Pulmonary lymph node (tissue), 1 donor: ENCODE results near the genes ZBTB49, STX18 and MSX1.

GRCh38 chr4:3407820-3408596 lies 33.8 kb upstream of the HGFAC start:
- PRO-cap: no peak

DNA sequence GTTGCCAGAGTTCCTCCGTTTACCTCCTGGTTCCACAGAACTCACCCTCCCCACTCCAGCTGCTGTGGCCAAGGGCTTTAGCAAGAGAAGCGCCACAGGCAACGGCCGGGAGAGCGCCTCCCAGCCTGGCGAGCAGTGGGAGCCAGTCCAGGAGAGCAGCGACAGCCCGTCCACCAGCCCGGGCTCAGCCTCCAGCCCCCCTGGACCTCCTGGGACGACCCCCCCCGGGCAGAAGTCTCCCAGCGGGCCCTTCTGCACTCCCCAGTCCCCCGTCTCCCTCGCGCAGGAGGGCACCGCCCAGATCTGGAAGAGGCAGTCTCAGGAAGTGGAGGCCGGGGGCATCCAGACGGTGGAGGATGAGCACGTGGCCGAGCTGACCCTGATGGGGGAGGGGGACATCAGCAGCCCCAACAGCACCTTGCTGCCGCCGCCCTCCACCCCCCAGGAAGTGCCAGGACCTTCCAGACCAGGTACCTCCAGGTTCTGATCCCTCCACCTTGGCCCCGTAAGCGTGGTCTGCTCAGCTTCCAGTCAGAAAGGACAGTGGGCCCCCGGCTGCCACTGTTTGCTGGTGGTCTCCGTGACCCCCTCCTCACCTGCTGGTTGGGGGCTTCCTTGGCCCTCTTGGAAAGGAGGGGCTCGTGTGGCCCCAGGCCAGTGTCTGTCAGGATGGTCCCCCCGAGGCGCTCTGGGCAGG lies 11.1 kb upstream of the HGFAC start:
- PRO-cap: no peak

- PRO-cap: no peak
Observed at GRCh38 chr4:3501205-3501737, 31.0 kb downstream of the LRPAP1 start.

GRCh38 chr4:3514096-3514575 lies 18.1 kb downstream of the LRPAP1 start:
- PRO-cap: no peak

DNA sequence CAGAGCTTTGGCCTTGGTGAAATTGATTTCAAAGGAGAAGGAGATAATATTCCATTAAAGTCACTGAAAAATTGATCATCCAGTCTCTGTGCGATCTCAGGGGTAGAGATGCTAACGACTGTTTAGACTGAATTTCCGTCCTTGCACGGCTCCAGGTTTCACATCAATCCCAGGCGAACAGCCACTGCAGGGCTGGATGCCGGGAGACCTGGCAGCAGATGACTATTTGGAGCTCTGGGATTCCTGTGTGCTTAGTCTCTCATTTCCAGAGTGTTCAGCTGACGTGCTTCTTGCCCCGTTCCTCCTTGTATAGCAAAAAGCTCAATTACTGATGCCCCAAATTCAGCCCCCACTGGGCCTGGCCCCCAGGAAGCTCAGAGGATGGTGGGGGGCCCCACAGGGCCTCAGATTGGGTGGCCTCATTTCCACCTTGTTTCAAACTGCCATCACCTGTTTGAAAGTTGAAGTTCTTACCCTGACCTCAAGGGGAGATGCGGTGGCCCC lies 36.6 kb upstream of the ADRA2C start:
- PRO-cap: no peak

- PRO-cap: no peak
Observed at GRCh38 chr4:3744029-3744700, 22.0 kb upstream of the ADRA2C start.

GRCh38 chr4:3759395-3759698 lies 6.8 kb upstream of the ADRA2C start:
- PRO-cap: no peak

DNA sequence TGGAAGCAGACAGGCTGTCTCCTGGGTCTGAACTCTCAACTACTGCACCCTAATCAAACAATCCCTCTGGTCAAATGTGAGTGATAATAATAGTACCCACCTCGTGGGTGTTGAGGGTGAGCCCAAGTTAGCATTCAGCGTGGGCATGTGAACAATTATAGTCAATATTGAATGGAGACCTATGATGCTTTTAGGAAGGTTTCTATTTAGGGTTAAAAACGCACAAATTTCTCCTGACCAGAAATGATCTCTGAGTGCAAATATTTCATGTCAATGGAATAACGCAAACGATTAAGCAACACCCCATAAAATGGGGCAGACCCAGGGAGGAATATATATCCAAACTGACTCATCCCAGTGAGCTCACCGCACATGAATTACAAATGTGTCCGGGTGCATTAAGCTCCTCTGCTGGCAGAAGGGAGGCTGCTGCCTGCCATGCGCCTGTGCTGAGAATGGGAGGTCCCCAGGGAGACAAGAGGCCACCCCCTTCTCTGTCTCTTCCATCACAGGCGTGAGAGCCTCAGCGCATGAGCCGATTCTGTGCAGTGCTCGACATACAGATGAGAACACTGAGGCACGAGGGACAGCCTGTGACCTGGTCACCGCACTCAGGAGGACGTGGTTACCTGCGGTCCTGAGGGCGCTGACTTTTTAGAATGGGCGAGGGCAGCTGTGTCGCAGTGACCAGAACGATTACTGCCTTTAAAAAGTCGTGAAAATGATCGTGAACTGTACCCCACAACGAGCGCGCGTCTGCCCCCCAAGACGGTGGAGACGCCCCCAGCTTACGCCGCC lies 188.3 kb downstream of the ADRA2C start:
- PRO-cap: no peak

DNA sequence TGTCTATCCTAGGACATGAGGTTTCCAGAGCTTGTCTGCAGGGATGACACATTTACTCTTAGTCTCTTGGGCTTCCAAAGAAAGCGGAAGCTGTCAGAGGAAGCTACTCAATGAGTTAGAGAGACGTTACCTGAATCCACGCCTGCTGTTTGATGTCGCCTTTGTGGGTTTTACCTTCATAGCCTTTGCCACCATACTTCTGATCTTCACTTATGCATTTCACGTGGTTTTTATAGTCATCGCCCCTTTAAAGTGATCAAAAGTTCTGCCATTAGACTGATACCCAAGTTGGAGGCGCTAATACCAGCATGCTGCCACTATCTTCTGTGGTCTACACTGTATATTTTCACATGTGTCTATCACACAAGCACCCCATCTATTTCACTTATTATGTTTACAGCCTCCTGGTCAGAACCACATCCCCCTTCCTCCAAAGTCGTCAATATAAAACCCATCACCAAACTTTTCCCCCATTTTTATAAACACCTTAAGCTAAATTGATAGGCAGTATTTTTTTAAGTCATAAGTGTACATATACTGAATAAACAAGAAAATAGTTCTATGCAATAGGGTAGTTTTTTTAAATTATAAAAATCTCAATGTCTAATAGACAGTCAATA lies 8.2 kb downstream of the LYAR start:
- PRO-cap: no peak

DNA sequence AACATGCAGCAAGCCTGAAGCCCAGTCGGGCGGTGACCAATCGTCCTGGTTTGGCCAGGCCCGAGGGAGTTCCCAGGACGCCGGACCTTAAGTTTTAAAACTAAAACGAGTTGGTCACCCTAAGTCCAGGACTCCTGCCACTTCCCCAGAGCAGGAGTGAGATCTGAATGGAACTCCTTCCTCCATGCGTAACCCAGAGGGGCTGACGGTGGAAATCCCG lies 294 bp downstream of the LYAR start:
- PRO-cap: no peak

DNA sequence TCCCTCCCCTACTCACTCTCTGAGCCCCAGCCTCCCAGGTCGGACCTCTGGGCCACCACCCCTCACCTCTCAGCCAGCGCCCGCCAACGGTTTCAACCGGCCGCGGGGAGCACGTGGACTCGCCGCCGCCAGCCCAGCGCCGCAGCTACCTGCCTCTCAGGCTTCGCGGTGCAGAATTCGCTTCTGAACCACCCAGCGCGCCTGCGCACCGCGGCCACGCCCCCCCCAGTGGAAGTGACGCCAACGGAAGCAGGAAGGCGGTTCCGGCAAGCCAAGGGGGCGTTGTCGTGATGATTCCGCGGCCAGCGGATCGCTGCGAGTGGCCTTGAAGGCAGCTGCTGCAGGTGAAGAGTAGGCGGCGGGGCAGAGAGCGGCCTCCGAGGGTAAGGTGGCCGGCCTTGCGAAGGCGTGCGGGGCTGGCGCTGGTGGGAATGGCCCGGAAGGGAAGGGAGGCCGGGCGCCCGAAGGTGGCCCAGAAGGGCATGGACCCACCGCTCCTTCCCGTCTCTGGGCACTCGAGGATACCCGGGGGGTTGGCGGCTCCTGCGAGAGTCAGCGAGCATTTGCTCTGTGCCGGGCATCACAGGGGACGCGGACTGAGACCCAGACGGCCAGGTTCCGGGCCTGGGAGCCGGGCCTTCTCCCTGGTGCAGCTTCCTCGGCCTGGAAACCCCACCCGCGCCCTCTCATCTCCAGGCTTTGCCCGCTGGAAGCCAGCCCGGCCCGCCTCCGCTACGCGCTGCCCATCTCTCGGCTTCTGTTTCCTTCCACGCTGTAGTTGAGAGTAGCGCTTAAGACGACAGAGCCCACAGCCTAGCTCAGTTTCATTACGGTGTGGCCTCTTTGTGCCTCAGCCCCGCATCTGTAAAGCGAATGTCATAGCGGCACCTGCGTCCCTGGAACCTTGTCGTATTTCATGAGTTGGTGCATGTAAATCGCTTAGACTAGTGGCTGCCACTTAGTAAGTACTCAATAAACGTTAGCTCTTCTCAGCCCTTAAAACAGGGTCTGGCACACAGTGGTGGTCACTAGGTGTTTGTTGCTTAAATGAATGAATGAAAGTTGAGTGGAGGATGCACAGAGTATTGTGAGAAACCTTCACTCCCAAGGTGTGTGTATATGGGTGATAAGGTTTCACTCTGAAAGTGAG lies at the start of gene ZBTB49:
Gene ZBTB49 (plus strand): TSS at position 282 of the 1,150 bp plus-strand sequence.
- PRO-cap: bidirectional peak, plus-strand start at position 260 of the sequence, minus-strand start at position 179 of the sequence

DNA sequence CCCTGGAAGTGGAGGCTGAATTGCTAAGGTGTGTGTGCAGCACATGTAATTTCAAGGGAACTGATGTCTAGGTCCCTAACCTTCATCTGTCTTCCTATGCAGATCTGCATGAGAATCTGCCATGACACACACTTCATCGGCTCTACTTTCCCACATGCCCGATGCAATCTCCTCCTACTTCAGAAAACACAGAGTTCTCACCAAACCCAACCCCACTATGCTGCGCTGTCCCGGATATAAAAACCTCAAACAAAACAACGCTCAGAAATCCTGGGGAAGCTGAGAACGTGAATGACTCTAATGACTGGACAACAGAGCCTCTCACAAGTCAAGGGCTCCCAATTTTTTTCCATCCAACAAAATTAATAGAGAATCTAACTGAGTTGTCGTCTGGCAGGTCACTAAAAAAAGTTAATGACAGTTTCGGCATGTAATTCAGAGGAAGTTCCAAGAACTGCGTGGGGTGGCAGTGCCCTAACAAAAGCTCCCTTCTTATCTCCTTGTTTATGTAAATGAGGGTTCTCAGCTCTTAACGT lies 39.1 kb downstream of the STX18 start:
- PRO-cap: no peak

- PRO-cap: bidirectional peak, plus-strand start at chr4:4542149, minus-strand start at chr4:4542048
Observed at GRCh38 chr4:4541656-4542659, at the start of gene STX18. STX18 (minus strand) TSS chr4:4542048.

GRCh38 chr4:4859127-4859815 lies at the start of gene MSX1:
MSX1 (plus strand) TSS chr4:4859665.
- PRO-cap: unidirectional peak, plus-strand start at chr4:4859665; unidirectional peak, plus-strand start at chr4:4859708

- PRO-cap: unidirectional peak, minus-strand start at chr4:4861254
Observed at GRCh38 chr4:4861134-4861546, 1.7 kb downstream of the MSX1 start.

DNA sequence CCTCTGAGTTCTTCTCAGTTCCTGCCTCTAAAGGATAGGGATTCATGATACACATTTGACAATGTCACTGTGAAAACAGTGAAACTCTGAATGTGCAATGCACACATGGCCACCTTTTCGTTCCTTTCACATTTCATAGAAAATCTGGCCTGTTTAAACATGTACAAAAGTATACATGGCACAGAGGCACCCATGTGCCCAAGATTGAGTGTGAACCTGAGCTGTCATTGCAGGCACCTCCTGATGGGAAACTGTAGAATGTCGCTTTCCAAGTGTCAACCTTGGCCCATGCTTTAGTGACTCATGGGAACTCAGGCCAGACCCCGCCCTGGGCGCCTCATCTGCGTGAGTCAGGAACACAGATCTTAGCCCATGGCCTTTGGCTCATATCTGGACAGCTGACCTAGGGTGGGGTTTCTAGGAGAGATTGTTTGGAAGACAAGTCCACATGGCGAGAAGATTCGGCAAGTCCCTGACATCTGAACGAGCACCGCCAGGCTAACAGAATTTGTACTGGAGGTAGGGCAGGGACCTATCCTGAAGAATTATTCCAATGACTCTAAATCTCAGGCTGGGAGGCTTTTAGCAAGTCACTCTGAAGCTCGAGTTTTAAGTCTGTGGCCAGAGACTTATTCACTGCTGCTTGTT lies 50.0 kb downstream of the CYTL1 start:
- PRO-cap: no peak

GRCh38 chr4:5526028-5526450 lies 182.3 kb downstream of the EVC2 start:
- PRO-cap: no peak

DNA sequence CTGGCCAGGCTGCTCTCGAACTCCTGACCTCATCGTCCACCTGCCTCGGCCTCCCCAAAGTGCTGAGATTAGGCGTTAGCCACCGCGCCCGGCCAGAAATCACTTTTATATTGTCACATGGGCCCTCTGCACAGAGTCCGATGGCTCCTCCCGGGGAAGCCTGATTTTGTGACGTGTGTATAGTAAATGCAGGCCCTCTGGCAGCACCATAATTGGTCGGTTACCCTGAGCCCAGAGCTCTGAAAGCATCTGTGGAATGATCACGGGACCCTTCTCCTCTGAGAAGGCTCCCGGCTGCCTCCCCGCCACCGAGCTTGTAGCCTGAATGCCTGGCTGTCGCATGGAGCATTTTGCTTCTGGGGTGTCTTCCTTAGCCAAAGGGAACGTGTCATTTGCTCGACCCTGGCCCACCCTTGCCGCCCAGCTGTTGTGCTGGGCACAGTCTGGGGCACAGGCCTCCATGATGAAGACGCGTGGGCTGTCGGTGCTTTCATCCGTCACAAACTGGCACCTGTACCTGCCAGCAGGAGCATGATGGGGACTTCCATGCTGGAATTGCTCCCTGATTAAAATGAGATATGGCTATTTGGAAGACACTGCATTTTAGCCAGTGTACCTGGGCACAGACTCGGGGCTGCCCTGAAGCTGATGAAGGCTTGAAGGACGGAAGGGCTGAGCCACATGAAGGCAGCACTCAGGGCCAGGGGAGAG lies 79.3 kb downstream of the CRMP1 start:
- PRO-cap: no peak

GRCh38 chr4:5826977-5827738 lies 65.7 kb downstream of the CRMP1 start:
- PRO-cap: no peak

DNA sequence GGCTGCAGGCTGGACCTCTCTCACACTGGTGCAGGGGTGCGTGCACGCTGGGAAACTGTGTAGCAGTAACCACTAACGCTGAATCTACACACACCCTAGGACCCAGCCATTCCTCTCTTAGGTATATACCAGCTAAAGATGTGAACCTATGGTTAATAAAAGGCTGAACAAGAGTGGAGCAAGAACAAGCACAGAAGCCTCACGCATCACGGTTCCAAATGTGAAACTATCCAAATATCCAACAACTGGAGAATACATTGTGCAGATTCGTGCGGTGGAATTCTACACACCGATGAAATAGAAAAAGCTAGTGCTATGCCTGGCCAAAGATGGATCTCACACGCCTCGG lies 48.2 kb downstream of the CRMP1 start:
- PRO-cap: no peak